BE2C (cell line): ENCODE data around the gene MCUR1.

- RRBS, result no CpG with 5 or more reads among the region's 7 CpGs
Measured at GRCh38 chr6:13689516-13690392, 21.9 kb downstream of the RANBP9 start.

GRCh38 chr6:13760883-13761566, 49.4 kb upstream of the RANBP9 start:
- RRBS, result no CpG with 5 or more reads among the region's 9 CpGs

DNA sequence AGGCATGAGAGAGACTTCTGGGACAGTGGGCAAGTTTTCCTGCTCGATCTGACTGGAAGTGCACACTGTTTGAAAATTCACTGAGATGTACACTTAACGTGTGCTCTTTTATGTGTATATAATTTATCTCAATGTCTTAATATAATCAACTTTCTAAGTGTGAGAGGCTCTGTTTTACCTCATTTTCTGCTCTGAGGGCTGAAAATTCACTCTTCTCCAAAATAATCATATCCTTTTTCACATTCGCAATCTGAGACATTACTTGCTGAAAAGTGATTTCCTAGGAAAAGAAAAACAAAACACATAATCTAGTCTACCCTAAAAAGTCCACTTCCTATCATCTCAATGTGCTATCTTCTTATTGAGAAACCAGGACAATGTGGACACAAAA, 13.3 kb downstream of the MCUR1 start:
- RRBS, result no CpG with 5 or more reads among the region's 3 CpGs

- RRBS, result 91% methylated on average over 2 of the region's 7 CpGs
Measured at GRCh38 chr6:13802115-13802597, 12.2 kb downstream of the MCUR1 start.

DNA sequence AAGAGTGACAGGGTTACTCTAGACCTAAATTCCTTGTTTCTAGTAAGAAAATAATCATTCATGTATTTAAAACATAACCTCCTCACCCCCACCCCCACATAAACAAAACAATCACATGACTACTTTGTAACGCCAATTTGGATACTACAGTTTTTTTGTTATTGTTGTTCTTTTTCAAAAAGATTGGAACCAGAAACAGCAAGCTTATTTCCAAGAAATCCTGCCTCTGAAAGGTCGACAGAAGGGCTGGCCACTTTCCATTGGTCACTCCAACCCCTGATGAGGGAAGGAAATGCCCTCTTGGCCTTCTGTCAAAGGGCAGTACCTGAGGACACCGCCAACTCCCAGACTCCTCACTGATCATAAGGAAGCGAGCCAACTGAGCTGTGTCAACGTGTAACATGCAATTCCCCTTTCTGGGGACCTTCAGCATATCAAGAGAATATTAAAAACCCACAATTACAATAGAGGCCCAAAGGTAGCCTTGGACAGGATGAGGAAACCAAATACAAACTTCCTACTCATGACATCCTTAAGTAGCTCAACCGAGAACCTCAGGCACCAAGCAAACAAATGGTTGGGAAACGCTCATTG, 2.5 kb downstream of the MCUR1 start:
- RRBS, result no CpG with 5 or more reads among the region's 7 CpGs

GRCh38 chr6:13814390-13815019, at the start of gene MCUR1:
TSS of gene MCUR1 (minus strand) at chr6:13814557.
- RRBS, result 1% methylated on average over 30 of the region's 53 CpGs

GRCh38 chr6:13873162-13873583, 51.6 kb upstream of the RNF182 start:
- RRBS, result 66% methylated on average over 4 of the region's 9 CpGs

GRCh38 chr6:13924085-13924294, 762 bp upstream of the RNF182 start:
- RRBS, result no CpG with 5 or more reads among the region's 3 CpGs

- RRBS, result 3% methylated on average over 2 of the region's 8 CpGs
Measured at GRCh38 chr6:14001205-14001704, 76.5 kb downstream of the RNF182 start.

DNA sequence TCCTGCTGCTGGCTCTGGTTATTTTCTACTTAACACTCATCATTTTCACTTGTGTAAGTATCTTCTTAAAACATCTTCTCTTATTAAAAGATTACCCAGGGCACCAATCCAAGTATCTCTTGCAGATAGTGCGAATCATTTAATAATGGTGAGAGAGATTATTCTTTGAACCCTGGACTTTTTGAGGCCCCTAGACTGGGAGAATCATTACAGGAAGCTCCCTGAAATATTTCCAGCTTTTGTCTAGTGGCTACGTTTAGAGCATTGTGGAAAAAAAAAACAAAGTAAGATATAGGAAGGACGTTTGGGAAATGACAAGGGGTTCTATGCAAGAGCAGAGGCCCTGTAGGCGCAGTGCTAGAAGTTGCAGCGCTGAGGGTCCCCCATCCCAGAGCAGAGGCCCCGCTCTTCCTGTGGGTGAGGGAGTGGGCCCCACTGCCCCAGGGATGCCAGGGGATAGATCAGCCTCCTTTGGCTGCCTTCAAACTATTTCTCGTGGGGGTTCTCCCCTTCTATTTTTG, 16.2 kb downstream of the CD83 start:
- RRBS, result no CpG with 5 or more reads among the region's 7 CpGs

DNA sequence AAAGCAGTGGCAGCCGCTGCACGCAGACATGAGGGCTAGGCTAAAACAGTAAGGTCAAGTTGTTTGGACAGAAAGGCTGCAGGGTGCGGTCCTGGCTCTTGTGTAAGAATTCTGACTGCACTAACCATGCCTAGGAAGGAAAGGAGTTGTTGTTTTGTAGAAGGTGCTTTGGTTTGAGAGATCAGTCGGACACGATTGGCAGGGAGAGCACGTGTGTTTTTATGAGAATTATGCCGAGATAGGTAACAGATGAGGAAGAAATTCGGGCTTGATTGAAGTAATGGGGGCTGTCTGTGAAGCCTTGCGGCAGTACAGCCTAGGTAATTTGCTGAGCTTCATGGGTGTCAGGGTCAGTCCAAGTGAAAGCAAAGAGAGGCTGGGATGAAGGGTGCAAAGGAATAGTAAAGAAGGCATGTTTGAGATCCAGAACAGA, 181.5 kb downstream of the CD83 start:
- RRBS, result no CpG with 5 or more reads among the region's 9 CpGs

DNA sequence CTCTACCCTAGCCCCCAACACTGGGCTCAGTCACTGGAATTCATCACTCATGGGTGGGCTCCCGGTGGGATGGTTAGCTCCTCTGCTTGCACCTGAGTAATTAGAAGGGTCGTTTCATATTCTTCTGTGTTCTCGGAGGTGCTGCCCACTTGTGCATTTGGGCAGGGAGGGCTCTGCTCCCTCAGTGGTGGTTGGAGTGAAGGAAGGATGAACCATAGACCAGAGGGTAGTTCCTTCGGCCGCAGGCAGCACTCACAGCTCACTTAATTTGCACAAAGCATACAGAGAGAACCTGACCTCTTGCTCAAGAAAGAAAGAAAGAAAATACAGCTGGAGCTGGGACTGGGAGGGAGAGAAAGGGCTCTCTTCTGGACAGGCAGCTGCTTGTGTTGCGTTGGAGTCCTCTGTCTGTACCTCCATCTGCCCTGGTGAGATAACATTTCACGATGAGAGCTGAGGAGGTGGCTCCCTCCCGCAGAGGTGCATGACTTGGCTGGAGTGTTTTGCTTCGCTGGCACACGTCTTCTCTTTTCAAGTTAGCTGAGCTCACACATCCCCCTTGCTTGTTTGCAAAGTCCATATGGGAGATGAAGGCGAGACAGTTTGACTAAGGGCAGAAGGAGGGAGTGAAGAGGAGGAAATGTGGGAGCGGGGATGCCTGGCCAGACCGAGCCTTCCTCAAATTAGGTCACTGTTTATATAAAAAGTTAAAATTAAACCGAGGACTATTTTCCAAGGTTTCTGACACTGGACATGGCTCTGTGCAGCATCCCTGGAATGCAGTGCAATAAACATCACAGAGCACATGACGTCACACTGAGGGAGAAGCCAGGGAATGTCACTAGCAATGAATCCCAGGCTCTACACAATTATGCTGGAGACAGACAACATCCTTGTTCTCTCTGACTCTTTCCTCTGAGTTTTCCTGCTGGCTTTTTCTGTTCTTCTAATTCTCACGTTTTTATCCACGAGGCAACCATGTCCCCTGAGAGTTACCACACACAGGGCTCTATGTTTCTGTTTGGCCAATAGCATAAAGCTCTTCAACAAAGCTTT, 359.4 kb downstream of the CD83 start:
- RRBS, result no CpG with 5 or more reads among the region's 17 CpGs

GRCh38 chr6:14735524-14735706, 510.5 kb upstream of the JARID2 start:
- RRBS, result no CpG with 5 or more reads among the region's 3 CpGs

DNA sequence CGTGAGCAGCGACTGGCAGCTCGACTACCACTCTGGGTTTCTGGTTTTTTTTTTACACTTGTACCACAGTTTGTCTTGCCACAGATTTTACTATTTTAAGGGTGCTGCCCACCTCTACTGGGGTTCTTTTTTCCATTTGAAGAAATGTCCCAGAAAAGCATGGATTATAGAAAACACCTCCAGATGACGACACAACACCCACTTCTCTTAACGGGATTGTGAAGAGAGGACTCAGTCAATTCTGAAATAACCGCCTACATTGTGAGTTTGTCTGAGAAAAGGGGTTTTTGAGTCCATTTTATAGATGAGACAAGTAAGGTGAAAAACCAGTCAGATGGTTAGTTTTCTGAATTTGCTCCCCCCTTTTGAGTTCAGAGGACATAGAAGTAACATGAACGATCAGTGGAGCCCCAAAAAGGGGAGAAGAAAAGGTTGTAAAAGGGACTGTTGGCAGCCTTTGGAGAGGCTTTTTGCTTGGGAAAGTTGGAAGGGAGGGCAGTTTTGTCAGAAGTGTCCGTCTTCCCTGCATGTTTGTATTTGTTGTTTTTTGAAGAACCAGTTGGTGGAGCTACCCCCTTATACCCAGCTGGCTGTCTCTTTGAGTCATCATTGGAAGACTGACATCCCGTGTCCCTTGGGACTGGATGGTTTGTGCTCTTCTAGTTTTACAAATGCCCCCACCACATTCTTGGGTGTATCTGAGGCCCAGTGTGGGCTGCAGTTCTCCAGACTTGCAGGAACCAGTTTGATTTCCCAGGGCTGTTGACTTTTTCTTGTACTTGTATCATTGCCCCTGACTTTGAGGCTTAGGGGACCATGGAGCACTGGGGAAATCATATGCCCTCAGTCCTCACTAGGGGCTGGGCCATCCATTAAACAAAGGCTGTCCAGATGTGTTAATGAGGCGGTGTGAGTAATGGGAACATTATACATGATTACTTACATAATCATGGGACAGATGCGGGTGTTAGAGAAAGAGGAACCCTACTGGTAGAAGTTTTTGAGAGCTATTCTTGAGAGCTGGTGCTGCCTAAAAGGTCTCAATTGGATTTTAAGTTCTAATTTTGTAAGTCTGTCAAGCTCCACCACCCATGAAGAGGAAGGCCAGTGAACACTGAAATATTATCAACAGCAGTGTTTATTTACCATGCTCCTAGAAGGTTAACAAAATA, 8.1 kb downstream of the JARID2 start:
- RRBS, result no CpG with 5 or more reads among the region's 11 CpGs

GRCh38 chr6:15266730-15267339, 21.0 kb downstream of the JARID2 start:
- RRBS, result no CpG with 5 or more reads among the region's 9 CpGs

- RRBS, result no CpG with 5 or more reads among the region's 6 CpGs
Measured at GRCh38 chr6:15362731-15363297, 116.9 kb downstream of the JARID2 start.

DNA sequence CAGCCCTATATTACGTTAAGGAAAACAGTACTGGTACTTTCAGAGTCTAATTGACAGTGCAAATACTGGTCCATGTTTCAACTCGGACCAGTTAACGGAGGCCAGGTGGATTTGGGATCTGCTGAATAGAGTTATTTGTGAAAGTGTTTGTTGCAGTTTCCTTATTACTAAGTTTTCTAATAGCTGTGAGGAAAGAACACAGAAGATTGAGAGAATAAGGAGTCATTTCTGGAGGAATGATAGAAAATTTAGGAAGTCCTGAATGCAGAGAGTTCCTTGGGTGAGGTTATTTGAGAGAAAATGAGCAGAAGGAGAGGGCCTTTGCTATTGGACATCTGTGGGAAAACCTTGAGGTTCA, 206.7 kb downstream of the JARID2 start:
- RRBS, result no CpG with 5 or more reads among the region's 3 CpGs

GRCh38 chr6:15470290-15471508, 192.1 kb downstream of the DTNBP1 start:
- RRBS, result no CpG with 5 or more reads among the region's 13 CpGs

- RRBS, result no CpG with 5 or more reads among the region's 2 CpGs
Measured at GRCh38 chr6:15474371-15474796, 188.4 kb downstream of the DTNBP1 start.